Mesenchymal stem cell of the bone marrow (primary cell): ENCODE data around the gene CACNG4.

DNA sequence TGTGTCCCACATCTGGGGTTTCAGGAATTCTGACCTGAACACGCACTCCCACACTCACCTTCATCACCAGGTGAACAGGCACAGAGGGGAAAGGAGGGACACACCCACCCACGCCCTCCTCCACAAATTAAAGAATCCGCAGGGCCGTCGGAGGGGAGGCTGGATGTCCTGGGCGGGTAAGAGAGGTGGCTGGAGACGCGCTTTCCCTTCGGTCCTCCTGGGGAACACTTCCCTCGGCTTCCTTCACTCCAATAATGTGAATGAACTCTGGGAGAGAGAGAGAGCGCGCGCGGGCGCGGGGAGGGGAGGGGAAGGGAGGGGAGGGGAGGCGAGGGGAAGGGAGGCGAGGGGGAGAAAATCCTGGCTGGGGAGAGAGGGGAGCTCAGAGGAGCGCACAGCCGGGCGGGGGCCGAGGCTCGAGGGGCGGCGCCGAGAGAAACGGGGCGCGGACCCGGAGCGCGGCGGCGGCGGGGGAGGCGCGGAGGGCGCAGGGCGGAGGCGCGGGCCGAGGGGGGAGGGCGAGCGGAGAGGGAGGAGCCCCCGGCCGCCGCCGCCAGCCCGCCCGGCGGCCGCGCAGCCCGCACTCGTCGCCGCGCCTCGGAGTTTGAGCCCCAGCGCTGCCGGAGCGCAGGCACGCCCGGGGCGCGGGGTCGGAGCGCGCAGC, at the start of gene CACNG4:
TSS of gene CACNG4 (plus strand) at position 583 of the 664 bp plus-strand sequence.
- CAGE, long polyA plus RNA: no peak

DNA sequence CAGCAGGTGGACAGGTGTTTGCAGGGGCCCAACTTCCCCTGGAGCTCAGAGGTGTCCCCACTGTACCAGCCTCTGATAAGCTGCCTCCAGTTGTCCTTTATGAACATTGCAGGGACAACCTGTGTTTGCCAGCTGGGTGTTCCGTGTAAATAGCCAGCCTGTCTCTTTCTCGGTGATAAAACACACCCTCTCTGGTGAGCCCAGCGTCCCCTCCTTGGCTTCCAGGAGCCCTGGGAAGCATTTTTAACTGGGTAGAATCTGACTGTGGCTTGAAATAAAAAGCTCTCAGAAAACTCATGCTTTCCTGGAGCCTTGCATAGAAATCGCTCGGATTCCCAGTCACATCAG, 12.1 kb downstream of the CACNG1 start:
- CAGE, long polyA plus RNA: no peak

DNA sequence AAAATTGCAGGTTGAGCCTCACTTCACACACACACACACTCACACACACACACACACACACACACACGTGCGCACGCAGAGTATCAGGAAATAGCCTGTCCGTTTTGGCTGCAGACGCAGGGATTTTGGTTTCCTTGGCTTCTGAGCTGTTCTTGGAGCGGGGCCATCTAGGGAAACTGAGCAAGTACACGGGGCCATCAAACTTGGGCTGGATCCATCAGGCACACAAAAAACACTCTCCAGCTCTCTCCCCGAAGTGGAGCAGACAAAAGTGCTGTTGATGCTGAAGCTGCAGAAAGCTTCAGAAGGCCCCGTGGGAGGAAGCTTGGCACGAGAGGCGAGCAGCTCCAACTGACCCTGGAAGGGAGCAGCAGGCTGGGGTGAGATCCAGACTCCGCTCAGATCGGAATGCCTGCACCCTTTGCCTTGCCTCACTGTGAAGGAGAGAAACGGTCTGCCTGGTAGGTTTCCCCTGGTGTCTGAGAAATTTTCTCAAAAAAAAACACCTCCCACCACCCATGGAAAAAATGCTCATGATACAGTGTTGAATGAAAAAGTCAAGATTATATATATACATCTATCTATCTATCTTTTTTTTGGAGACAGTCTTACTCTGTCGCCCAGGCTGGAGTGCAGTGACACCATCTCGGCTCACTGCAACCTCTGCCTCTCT, 44.6 kb upstream of the HELZ start:
- CAGE, long polyA plus RNA: no peak

GRCh38 chr17:67312032-67312650, 54.2 kb downstream of the PSMD12 start:
- CAGE, long polyA plus RNA: no peak

DNA sequence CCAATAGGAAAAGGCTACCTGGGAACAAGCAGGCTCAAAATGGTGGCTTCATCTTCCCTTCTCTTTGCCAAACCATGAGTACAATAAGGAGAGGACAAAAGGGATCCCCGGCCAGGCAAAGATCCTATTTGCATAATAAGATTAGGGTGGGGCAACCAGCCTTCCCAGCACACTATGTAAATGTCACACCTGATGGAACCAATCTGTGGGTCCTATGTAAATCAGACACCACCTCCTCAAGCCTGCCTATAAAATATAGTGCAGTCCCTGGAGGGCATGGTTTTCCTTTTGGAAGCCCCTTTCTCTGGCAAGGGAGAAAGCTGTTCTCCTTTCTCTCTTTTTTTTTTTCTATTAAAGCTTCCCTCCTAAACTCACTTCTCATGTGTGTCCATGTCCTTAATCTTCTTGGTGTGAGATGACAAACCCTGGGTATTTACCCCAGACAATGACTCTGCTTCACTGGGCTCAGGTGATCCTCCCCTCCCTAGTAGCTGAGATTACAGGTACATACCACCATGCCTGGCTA, 44.2 kb downstream of the PSMD12 start:
- CAGE, long polyA plus RNA: no peak

- CAGE, long polyA plus RNA: no peak
Measured at GRCh38 chr17:67348648-67349261, 17.6 kb downstream of the PSMD12 start.

- CAGE, long polyA plus RNA: no peak
Measured at GRCh38 chr17:67357073-67357740, 9.2 kb downstream of the PSMD12 start.

DNA sequence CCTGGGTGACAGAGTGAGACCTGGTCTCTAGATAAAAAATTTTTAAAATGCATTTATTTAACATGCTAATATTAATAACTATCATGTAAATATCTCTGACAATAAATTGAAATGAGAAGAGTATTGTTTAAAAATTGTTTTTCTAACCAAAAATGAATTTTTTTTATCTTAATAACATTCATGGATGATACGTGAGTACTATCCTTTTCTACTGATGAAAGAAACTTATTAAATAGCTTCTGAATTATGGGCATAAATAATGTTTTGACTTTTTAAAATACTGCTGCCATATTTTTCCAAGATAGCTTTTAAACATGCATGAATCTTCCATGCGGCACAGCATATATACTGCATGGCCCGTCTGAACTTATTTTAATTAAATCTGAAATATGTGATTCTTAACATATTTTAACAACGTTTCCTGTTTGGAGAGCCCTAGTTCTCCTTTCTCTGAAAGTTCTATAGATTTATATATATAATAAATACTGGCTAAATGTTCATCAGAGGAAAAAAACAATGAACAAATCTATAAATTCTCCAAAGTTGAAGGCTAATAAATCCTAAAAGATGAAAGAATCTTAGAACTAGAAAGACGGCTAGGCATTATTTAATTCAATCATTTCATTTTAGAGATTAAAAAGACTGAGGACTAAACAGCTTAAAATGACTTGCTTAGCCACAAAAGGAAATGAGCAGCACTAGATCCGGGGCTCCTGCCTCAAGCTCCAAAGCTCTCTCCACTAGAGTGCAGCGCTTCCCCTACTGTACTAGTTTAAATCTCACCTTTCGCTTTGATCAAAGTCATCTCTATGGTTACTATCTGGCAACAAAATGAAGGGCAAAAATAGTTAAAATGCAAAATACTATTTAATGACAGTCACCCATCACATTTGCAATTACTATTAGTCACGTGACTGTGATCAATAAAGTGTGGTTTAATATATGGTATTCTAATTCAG, 6.8 kb downstream of the PSMD12 start:
- CAGE, long polyA plus RNA: no peak

DNA sequence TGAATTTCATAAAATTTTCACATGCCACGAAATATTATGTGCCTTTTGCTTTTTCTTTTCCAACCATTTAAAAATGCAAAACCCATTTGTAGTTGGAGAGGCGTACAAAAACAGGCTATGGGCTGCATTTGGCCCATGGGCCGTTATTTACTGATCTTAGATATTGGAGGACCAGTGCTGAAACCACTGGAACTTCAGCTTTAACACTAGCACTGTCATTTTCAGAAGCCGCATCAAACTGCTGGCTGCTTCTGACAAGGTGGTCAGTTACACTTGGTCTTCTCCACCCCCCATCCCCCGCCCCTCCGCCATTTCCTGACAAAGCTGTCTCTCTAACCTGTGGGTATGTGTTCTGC, 25.1 kb downstream of the PITPNC1 start:
- CAGE, long polyA plus RNA: no peak

GRCh38 chr17:67893798-67894522, 68.7 kb downstream of the BPTF start:
- CAGE, long polyA plus RNA: no peak

- CAGE, long polyA plus RNA: no peak
Measured at GRCh38 chr17:68070646-68071047, 35.1 kb downstream of the KPNA2 start.

- CAGE, long polyA plus RNA: no peak
Measured at GRCh38 chr17:68134700-68135006, 99.1 kb downstream of the KPNA2 start.

GRCh38 chr17:68195984-68196785, 51.7 kb upstream of the AMZ2 start:
- CAGE, long polyA plus RNA: no peak

- CAGE, long polyA plus RNA: no peak
Measured at GRCh38 chr17:68205199-68205605, 42.6 kb upstream of the AMZ2 start.

DNA sequence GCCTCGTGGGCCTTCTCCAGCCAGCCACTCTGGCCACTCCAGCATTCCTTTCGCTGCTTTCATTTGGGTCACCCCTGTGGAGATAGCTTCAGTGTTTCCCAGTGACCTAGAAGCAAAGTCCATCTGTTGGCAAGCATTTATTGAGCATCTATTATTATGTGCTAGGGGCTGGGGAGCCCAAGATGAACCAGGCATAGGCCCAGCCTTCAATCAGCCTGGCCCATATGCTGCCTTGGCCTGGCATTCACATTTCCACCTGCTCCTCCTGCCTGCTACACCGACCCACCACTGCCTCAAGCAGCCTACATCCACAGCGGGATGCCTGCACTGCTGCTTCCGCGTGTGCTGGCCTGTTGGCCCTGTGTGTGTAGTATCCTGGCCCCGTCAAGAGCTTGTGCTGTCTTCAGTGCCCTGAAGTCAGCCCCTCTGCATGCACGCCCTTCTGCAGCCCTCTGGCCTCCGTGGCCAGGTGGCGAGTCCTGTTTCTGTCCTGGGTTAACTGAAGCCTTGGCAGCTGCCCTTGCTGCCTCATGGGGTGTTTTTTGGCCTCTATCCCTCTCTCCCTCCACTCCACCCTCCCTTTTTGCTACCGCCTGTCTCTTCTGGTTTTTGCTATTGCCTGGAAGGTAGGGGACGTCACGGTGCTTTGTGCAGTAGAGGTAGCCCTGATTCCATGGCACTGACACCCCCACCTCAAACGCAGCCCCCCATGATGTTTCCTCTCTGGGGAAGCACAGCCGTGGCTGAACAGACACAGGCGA, 19.1 kb upstream of the AMZ2 start:
- CAGE, long polyA plus RNA: no peak

- CAGE, long polyA plus RNA: no peak
Measured at GRCh38 chr17:68234787-68236065, 12.6 kb upstream of the AMZ2 start.

- CAGE, long polyA plus RNA: no peak
Measured at GRCh38 chr17:68305102-68305683, 13.9 kb downstream of the ARSG start.

DNA sequence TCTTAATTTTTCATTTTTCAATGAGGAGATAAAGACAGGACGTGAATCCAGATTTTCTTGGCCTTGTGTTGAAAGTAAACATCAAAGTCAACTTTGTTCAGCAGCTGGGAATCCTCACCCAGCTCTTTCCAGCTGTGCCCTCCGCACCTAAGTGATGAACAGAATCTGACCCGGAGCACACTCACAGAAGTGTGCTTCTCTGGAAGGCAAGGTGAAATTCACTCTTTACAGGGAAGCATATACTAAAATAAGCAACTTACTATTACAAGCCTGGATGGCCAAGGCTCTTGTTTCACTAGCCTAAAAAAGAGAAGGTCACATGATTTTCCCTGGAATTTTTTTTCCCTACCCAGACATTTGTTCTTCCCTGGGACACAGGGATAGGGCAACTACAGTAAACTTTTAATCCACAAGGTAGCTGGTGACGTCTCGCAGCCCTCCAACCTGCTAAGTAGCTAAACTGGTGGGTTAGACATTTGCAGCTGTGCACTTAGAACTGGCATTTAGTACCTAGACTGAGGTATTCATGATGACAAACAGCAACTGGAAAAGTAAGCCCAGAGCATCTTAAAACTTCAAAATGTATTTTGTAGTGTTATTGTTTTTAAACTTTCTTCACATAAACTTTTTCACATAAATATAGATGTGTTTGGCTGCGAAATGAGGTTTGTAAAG, 3.1 kb downstream of the WIPI1 start:
- CAGE, long polyA plus RNA: no peak

GRCh38 chr17:68462459-68463410, 5.4 kb upstream of the WIPI1 start:
- CAGE, long polyA plus RNA: no peak

DNA sequence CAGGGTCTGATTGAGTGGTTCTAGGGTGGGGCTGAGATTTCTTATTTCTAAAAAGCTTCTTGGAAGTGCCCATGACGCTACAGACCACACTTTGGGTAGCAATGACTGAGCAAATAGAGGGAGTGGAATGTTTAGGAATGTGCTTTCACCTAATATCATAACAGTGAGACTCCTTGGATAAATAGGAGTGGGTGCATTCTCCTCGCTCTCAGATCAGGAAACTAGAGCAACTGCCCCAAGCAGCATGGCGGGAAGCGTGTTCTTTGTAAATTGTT, 30.8 kb downstream of the PRKAR1A start:
- CAGE, long polyA plus RNA: no peak